Right atrium auricular region (tissue), 2 donors: ENCODE data around the genes GPR155 and NFE2L2.

- PRO-cap: no peak
- RAMPAGE, long total RNA, 2 experiments: no peak in any of the 2 experiments
Measured at GRCh38 chr2:174335590-174336226, 954 bp downstream of the SP9 start.

- PRO-cap: no peak
- RAMPAGE, long total RNA, 2 experiments: no peak in any of the 2 experiments
Measured at GRCh38 chr2:174365035-174365456, 30.3 kb downstream of the SP9 start.

GRCh38 chr2:174409704-174410779, 14.5 kb downstream of the SCRN3 start:
- PRO-cap: no peak
- RAMPAGE, long total RNA, 2 experiments: start-site peak on the plus strand in 1 of 2 experiments, at chr2:174410267-174410304 at its widest, 16 reads per replicate

GRCh38 chr2:174486503-174487538, at the start of gene GPR155:
Gene GPR155, minus strand, starts transcription at chr2:174487029.
- PRO-cap: bidirectional peak, plus-strand start at chr2:174486732, minus-strand start at chr2:174486687; bidirectional peak, plus-strand start at chr2:174487388, minus-strand start at chr2:174487029
- RAMPAGE, long total RNA, 2 experiments: start-site peak on the plus strand in 1 of 2 experiments, at chr2:174487376-174487450 at its widest, 14 reads per replicate; start-site peak on the minus strand in 2 of 2 experiments, at chr2:174487000-174487093 at its widest, 605 to 1,130 reads per replicate

GRCh38 chr2:174511552-174512025, 24.8 kb upstream of the GPR155 start:
- PRO-cap: no peak
- RAMPAGE, long total RNA, 2 experiments: no peak in any of the 2 experiments

DNA sequence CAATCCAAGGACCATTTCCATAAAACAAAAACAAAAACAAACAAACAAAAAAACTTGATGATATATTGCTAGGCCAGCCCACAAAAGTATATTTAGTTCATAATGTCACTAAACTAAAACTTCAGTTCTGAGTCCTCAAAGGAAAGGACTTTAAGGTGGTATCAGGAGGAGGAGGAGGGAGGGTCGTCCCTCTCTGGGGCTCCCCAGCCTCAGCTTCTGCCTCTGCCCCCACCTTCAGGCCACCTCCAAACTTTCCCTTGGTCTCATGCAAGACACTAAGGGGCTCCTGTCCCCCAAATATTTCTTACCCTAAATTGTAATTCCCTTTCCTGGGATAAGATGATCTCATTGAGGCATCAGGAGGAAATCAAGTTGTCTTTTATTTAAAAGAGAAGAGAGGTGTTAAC, 13.7 kb upstream of the WIPF1 start:
- PRO-cap: no peak
- RAMPAGE, long total RNA, 2 experiments: no peak in any of the 2 experiments

DNA sequence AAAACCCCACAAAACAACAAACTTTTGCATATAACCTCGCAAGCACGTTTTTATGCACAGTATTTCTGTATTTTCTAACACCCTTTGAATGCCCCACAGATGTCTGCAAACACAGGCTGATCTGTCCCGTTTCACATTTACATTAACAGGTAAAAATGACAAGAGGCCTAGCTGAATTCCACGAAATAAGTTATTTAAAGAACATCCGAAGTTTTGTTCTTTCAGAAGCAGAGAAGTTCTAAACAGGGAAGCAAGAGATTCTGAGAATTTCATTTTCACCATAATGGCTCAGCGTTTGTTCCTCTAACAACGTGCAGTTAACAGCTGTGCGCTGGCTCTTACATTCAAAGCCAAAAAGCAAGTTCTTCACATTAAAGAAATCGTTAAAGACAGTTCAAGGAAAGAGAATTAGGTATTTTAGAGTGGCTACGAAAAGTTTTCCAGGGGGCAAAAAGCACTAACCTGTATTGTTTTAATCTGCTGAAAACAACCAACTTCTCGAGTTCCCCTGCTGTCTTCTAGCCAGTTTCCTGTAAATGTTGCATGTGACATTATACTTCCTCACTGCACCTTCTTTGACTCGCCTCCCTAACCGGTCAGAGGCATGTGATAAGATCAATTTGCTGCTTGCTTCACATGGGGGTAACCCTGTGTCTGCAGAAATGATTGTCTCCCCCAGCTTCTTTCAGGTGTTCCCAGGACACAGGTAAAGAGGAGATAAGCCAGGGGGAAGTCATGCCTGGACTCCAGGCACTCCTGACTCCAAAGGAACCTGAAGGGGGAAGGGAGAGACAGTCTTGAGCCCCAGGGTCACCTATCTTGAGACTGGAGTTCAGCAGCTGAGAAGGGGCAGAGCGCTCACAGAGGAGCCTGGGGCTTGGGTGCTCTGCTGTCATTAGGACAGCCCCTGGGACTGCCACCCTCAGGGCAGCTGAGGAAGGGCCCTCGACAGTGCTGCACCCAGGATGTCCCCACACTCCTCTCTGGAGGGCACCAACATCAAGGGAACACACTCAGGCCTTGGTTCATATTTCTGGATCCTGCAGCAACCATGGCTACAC, 36.8 kb upstream of the WIPF1 start:
- PRO-cap: unidirectional peak, minus-strand start at position 537 of the sequence
- RAMPAGE, long total RNA, 2 experiments: no peak in any of the 2 experiments

DNA sequence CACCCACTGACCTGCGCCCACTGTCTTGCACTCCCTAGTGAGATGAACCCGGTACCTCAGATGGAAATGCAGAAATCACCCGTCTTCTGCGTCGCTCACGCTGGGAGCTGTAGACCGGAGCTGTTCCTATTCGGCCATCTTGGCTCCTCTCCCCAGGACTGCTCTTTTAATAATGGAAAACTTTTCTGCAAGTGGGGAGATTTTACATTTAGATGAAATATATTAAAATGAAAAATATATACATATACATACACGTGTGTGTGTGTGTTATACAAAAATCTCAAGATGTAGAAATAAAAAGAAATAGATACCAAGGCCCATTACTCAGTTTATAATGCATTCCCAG, 297.4 kb downstream of the LNPK start:
- PRO-cap: no peak
- RAMPAGE, long total RNA, 2 experiments: no peak in any of the 2 experiments

- PRO-cap: no peak
- RAMPAGE, long total RNA, 2 experiments: no peak in any of the 2 experiments
Measured at GRCh38 chr2:176120704-176121167, 1.8 kb upstream of the HOXD9 start.

- PRO-cap: no peak
- RAMPAGE, long total RNA, 2 experiments: no peak in any of the 2 experiments
Measured at GRCh38 chr2:176137332-176137787, 7.9 kb downstream of the HOXD8 start.

GRCh38 chr2:176140381-176141016, 10.9 kb upstream of the HOXD4 start:
- PRO-cap: no peak
- RAMPAGE, long total RNA, 2 experiments: no peak in any of the 2 experiments

GRCh38 chr2:176161944-176162678, 5.0 kb downstream of the HOXD3 start:
- PRO-cap: no peak
- RAMPAGE, long total RNA, 2 experiments: no peak in any of the 2 experiments

- PRO-cap: no peak
- RAMPAGE, long total RNA, 2 experiments: no peak in any of the 2 experiments
Measured at GRCh38 chr2:176164593-176165764, 7.9 kb downstream of the HOXD3 start.

- PRO-cap: no peak
- RAMPAGE, long total RNA, 2 experiments: no peak in any of the 2 experiments
Measured at GRCh38 chr2:176805922-176806375, 406.6 kb upstream of the HNRNPA3 start.

- PRO-cap: no peak
- RAMPAGE, long total RNA, 2 experiments: no peak in any of the 2 experiments
Measured at GRCh38 chr2:177225914-177226344, 13.3 kb downstream of the HNRNPA3 start.

DNA sequence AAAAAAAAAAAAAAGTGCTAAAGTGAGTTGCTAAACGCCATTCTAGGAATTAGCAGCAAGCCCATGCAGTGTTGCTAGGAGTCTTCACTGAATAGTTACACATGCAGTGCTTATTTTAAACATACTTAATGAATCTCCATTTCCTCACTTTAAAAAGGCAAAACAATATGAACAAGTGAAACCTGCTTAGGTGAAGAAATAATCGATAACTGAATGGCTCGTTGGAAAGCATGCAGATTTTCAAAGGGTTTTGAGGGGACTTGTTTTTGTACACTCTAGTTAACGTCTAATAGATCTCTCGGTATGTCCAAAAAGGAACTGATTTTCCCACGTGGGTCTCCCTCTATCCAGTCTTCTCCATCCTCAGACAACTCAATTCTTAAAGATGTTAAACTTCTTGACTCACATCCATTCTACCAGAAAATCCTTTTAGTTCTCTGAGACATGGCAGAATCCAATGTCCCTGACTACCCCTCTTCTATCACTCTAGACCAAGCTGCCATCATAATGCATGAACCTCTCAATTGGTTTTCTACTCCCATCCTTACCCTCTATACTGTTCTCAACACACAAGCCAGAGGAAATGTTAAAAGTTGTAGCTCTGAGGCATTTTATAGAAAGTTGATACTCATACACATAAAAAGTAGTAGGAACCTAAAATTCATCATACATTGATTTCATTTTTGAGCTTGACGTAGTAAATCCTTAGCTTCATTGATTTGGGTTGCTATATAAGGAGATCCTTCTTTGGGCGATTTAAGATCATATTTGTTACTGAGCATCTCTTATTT, 16.1 kb downstream of the HNRNPA3 start:
- PRO-cap: no peak
- RAMPAGE, long total RNA, 2 experiments: no peak in any of the 2 experiments

GRCh38 chr2:177235789-177236737, 23.5 kb downstream of the HNRNPA3 start:
- PRO-cap: unidirectional peak, plus-strand start at chr2:177236217
- RAMPAGE, long total RNA, 2 experiments: no peak in any of the 2 experiments

GRCh38 chr2:177264488-177265764, at the start of gene NFE2L2:
Gene NFE2L2, minus strand, starts transcription at chr2:177264727.
- PRO-cap: bidirectional peak, plus-strand start at chr2:177264802, minus-strand start at chr2:177264723; bidirectional peak, plus-strand start at chr2:177264865, minus-strand start at chr2:177264839; bidirectional peak, plus-strand start at chr2:177265013, minus-strand start at chr2:177265131; unidirectional peak, minus-strand start at chr2:177265534
- RAMPAGE, long total RNA, 2 experiments: start-site peak on the minus strand in 1 of 2 experiments, at chr2:177264659-177264677 at its widest, 110 reads per replicate

DNA sequence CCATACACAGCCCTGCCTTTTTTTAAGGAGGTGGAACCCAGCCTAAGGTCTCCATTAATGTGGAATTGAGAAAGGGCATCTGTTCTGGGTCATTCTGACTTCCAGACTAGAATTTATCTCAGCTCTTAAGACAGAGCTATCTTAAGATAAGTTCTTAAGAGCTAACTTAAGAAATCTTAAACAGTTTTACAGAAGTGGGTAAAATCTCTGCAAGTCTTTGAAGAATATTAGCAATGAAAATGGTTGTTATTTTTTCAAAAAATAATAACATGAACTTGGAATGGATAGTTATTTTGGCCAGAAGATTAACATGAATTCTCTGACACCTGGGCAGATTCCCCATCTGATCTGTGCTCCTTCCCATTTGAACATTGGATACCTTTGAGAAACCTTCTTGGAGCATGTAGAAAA, 42.2 kb upstream of the NFE2L2 start:
- PRO-cap: no peak
- RAMPAGE, long total RNA, 2 experiments: no peak in any of the 2 experiments

GRCh38 chr2:177322659-177323063, 58.1 kb upstream of the NFE2L2 start:
- PRO-cap: no peak
- RAMPAGE, long total RNA, 2 experiments: no peak in any of the 2 experiments